Mesenchymal stem cell of adipose (primary cell): ENCODE measurements around a stretch of chr10.

- CAGE, long polyA plus RNA = no peak
Observed at GRCh38 chr10:95275946-95276271, 14.9 kb downstream of the PDLIM1 start.

GRCh38 chr10:95279398-95279790 lies 11.4 kb downstream of the PDLIM1 start:
- CAGE, long polyA plus RNA = no peak

DNA sequence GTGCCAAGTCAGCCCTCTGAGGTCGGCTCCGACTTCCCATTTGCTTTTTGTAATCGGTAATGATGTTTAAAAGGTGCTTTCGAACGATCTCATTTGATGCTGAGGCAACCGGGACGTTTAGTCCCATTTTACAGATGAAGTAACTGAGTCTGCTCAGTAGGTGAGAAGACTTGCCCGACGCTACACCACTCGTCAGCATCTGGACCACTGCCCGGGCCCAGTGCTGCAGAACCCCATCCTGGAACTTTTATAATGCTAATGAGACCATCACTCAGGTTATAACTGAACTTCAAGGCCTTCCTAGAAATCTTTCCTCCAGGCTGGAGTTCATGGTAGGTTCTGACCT lies 554 bp upstream of the PDLIM1 start:
- CAGE, long polyA plus RNA = no peak

- CAGE, long polyA plus RNA = no peak
Observed at GRCh38 chr10:95327325-95327878, 36.6 kb upstream of the PDLIM1 start.

GRCh38 chr10:95343580-95343945 lies 52.8 kb upstream of the PDLIM1 start:
- CAGE, long polyA plus RNA = no peak

- CAGE, long polyA plus RNA = no peak
Observed at GRCh38 chr10:95351060-95351335, 60.2 kb upstream of the PDLIM1 start.

DNA sequence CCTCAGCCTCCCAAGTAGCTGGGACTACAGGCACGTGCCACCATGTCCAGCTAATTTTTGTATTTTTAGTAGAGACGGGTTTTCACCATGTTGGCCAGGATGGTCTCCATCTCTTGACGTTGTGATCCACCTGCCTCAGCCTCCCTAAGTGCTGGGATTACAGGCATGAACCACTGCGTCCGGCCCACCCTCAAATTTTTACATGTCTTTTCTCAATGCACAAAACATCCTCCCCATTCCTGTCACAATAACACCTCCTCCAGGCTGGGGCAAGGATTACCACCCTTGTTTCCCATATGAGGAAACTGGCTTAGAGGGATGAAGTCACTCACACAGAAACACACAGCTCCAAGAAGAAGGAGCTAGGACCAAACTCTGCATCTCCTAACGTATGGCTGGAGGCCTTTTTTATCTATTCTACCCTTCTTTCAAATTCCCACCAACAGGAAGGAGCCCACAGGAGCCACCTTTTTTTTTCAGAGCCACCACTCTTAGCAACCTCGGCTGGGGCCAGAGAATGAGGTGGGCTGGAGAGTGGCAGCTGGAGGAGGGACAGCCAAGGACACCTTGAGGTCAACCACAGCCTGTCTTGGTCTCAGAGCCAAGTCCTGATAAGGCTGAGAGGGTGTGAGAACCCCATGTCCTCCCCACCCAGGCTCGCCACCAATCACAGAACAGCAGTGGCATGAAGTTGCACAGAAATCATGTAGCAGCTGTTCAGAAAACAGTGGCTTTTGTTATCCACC lies 113.0 kb upstream of the PDLIM1 start:
- CAGE, long polyA plus RNA = no peak

DNA sequence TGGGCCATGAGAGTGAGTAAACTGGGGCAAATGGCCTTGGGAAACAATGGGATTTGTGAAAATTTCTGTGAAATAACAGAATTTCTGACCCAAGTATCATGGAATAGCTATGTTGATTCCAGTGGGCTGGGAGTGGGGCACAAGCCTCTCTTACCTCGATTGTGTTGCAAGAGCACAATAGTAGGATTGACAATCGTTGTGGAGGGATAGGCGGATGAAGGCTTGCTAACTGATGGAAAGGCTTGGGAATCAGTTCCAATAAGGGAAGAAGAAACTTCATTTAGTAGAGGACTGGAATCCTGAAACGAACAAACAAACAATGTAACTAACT lies 119.6 kb upstream of the PDLIM1 start:
- CAGE, long polyA plus RNA = no peak

DNA sequence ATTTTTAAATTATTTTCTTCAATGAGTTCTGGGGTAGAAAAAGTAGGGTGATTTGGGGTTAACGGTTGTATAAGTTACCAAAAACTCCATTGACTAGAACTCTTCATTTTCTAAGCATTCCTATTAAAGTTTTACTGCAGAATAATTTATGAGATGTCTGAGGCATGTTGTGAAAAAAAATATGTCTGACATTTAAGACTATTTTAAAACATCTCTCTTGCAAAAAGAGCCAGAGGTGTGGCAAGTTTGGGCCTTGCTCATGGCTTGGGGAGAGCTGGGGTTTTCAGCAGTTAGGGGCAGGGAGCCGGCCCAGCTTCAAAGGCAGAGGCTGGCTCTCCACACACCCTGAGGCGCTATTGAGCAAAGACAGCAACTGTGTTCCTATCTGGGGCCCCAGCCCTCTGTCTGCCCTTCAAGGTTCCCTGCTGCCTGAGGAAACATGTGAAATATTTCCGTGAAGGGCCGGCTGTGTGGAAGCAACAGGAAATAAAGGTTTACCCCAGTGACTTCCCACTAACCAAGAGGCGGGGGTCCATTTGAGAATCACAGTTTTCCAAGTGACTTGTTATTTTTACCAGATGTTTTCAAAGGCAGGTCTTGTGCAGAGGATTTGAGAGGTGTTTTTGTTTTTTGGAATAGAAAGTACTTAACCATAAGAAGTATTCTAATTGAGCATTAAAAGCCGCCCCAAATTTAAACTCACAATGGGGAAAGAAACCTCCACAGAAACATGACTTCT lies 94.0 kb downstream of the SORBS1 start:
- CAGE, long polyA plus RNA = no peak

DNA sequence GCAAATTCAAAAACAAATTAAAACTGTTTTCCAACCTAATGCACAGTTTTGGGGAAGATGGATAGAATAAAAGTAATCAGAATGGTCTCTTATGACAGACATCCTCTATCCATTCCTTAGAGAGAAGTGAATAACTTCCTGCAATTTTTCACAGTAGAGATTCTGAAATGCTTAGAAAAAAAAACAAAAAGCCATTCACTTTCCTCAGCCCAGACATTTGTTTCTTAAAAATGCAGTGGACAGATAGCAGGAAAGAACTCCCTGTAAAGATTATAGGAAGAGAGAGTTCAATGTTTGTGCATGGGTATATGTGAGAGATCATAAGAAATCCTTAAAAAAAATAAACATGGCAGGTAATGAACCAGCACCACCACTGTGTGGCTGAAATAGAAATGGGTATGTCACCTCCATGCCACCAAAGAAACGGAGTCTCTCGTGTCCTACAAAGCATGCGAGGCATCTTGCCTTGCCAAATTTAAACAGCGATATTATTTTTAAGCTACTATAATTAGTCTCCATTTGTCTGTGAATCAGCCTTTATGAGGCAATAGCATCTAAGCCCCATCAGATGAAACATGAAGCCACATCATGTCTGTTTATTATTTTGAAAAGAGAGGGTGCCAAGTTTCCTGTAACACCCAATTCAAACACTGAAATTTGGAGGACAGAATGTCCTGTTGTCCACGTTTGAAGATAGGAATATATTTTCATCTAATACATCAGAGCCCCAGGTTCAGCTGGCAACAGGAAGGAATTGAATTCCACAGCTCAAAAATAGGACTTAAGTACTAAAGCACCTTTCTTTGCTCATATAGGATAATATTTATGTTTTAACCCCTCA lies 87.1 kb downstream of the SORBS1 start:
- CAGE, long polyA plus RNA = no peak

- CAGE, long polyA plus RNA = no peak
Observed at GRCh38 chr10:95512398-95513057, 48.6 kb downstream of the SORBS1 start.

DNA sequence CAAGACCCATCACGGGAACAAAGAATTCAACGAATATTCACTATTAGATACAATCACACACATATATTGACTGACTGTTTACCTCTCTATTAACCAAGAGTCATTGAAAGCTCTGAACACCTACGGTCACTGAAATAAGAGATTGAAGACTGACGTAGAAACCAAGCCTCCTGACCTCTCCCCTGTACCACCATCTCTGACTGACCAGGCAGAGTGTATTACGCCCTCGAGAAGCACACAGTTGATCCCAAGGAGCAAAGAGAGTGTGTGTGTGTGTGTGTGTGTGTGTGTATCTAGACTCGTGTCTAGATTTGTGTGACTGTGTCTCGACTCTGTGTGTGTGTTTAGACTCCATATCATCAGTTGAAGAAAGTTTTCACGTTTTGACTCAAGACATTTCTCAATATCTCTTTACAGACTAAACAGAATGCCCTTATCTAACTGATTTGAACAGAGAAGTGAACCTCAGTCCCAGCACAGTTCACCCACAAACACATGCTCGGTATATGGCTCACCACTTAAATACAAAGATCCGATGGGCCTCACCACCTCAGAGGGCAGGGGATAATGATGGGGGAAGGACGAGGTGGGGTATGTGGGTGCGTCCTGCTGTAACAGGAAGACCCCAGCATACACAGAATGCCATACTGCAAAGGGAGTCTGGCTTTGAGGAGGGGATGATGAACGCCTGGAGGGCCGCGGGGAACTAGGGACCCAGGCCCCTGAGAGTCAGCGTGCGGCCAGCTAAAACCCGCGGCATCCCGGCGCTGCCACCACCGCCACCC lies 900 bp downstream of the ALDH18A1 start:
- CAGE, long polyA plus RNA = no peak

GRCh38 chr10:96124043-96125092 lies 5.7 kb upstream of the ZNF518A start:
- CAGE, long polyA plus RNA = no peak

GRCh38 chr10:96138513-96139168 lies 8.5 kb downstream of the ZNF518A start:
- CAGE, long polyA plus RNA = no peak

DNA sequence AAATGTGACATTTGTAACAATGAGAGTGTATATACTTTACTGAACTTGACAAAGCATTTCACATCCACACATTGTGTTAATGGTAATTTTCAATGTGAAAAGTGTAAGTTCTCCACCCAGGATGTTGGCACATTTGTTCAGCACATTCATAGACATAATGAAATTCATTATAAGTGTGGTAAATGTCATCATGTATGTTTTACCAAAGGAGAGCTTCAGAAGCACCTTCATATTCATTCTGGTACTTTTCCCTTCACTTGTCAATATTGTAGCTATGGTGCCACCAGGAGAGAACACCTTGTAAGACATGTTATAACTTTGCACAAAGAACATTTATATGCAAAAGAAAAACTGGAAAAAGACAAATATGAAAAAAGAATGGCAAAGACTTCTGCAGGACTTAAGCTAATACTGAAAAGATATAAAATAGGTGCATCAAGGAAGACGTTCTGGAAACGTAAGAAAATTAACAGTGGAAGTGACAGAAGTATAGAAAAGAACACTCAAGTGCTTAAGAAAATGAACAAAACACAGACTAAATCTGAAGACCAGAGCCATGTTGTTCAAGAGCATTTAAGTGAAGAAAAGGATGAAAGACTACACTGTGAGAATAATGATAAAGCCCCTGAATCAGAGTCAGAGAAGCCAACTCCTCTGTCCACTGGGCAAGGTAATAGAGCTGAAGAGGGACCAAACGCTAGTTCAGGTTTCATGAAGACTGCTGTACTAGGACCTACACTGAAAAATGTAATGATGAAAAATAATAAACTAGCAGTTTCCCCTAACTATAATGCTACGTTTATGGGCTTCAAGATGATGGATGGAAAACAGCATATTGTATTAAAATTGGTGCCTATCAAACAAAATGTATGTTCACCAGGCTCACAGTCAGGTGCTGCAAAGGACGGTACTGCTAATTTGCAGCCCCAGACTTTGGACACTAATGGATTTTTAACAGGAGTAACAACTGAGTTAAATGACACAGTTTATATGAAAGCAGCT lies 27.1 kb downstream of the ZNF518A start:
- CAGE, long polyA plus RNA = no peak

DNA sequence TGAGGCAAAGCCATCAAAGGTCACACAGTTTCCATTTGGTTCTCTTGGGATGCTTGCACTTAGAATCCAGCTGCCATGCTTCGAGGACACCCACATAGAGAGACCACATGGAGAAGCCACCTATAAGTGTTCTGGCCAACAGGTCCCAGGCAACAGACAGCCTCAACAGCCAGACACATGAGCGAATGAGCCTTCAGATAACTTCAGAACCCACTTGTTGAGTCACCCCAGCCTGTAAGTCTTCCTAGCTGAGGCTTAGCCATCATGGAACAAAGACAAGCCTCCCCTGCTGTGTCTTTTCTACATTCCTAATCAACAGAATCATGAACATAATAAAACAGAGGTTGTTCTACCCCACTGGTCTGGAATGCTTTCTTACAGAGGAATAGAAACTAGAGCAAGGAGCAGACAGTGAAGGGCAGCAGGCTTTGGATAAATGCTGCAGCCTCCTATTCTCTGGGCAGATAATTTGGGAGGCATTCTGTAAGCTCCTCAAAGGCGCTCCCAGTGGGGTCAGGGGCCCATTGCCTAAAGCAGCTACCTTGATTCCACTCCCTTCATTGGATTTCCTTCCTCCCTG lies 4.7 kb downstream of the TLL2 start:
- CAGE, long polyA plus RNA = no peak

- CAGE, long polyA plus RNA = no peak
Observed at GRCh38 chr10:96514845-96515524, 1.3 kb upstream of the TLL2 start.

- CAGE, long polyA plus RNA = no peak
Observed at GRCh38 chr10:96521602-96522480, 8.1 kb upstream of the TLL2 start.

DNA sequence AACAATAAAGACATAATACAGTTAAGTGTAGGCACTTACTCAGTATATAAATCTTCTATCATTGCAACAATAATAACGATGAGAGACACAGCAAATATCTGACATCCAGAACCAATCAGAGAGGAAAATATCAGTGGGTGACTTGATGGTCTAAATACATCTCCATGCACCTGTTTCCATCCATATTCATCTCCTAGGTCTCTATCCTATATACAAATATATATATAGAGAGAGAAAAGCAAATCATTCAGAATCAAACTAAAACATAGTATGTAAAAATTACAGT lies 35.7 kb downstream of the TM9SF3 start:
- CAGE, long polyA plus RNA = no peak

DNA sequence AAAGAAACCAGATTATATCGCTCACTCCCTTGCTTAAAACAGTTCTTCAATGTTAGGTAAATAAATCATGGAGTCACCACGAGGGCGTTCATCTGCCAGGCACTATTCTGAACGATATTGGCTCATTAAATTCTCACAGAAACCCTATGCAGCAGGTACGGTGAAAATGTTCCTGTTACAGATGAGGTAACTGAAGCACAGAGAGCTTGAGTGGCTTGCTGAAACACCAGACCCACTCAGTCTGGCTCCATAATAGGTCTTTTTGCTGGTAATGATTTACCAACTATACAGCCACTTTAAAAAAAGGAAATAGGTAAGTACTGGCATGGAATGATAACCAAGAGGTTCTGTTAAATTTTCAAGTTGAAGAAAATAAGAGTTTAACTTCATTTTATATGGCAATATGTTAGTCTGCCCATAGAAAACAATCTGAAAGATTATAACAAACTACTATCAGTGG lies 1.2 kb upstream of the TM9SF3 start:
- CAGE, long polyA plus RNA = no peak